WTC11 (cell line): ENCODE results near the genes AMBRA1, F2, LRP4 and SLC39A13.

- PRO-cap: no peak
These were observed 5.4 kb upstream of the CREB3L1 start for GRCh38 chr11:46272028-46272526.

- PRO-cap: bidirectional peak, plus-strand start at chr11:46290832, minus-strand start at chr11:46290660
These were observed 13.0 kb downstream of the CREB3L1 start for GRCh38 chr11:46290286-46290986.

DNA sequence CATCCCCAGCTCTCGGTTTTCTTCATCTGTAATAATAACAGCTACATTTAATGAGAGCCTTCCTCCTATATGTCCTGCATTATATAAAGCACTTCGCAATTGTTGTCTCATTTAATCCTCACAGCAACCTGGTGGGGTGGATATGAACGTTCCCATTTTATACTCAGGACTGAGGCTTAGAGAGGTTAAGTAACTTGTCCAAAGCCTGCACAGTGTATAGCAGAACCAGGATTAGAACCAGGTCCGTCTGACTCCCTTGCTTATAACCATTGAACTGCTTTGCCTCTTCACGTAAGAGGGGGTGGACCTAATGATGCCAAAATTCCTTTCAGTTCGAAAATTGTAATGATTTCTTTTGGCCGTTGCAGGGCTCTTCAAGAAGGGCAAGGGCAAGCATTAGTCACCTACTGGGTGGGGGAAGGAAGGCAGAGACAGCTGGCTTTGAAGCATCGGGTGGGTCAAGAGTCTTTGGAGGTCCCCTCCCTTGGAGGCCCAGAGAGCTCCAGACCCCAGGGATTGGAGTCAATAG, 13.9 kb downstream of the CREB3L1 start:
- PRO-cap: no peak

DNA sequence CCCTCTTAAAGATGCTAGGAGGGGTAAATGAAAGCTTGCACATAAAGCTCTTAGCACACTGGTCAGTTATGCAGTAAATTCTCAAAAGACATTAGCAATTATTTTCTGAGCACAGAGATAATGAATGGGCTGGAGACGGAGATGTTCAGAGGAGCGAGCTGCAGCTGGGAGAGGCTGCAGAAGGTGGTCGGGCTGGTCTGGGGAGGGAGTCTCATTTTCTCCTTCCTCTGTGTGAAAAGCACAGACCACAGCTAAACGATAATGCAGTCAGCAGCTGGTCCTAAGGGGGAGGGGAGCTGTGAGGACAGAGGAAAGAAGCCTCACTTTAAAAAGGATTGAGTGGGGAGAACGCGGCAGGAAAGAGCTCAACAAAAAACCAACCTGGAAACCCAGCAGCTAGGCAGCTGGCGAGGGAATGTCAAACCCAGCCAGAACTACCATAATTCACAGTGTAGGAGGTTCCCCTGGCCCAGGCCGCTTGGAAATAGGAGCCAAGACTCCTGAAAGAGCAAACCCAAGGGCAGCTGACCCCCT, 16.8 kb upstream of the DGKZ start:
- PRO-cap: no peak

- PRO-cap: no peak
These were observed 9.1 kb upstream of the MDK start for GRCh38 chr11:46372234-46372884.

GRCh38 chr11:46593246-46594457, at the start of gene AMBRA1:
Gene AMBRA1, minus strand, starts transcription at chr11:46594023.
- PRO-cap: bidirectional peak, plus-strand start at chr11:46593767, minus-strand start at chr11:46593637; bidirectional peak, plus-strand start at chr11:46594133, minus-strand start at chr11:46594013

DNA sequence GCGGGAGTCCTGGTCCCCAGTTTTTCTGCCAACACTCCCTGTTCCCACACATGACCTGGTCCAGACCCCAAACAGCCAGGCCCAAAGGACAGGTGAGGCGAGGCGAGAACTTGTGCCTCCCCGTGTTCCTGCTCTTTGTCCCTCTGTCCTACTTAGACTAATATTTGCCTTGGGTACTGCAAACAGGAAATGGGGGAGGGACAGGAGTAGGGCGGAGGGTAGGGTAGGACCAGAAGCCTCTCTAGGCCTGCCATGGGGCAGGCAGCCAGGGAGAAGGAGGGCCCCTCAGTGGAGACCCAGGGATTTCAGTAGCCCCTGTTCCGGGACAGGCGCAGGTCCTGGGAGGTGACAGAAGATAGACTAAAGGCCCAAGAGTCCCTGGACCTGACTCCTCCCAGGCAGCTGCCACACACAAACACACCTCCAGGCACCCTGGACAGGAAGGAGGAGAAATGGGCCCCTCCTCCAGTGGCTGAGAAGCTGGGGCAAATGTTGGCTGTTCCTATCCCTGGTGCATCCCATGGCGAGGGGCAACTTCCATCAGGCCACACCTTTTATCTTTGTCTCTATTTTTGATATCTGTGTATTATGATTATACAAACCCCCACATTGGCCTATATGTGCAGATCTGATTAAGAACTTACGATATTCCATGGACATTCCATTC, 719 bp upstream of the F2 start:
- PRO-cap: no peak

GRCh38 chr11:46718907-46719444, at the start of gene F2:
Gene F2, plus strand, starts transcription at chr11:46719213.
- PRO-cap: no peak

DNA sequence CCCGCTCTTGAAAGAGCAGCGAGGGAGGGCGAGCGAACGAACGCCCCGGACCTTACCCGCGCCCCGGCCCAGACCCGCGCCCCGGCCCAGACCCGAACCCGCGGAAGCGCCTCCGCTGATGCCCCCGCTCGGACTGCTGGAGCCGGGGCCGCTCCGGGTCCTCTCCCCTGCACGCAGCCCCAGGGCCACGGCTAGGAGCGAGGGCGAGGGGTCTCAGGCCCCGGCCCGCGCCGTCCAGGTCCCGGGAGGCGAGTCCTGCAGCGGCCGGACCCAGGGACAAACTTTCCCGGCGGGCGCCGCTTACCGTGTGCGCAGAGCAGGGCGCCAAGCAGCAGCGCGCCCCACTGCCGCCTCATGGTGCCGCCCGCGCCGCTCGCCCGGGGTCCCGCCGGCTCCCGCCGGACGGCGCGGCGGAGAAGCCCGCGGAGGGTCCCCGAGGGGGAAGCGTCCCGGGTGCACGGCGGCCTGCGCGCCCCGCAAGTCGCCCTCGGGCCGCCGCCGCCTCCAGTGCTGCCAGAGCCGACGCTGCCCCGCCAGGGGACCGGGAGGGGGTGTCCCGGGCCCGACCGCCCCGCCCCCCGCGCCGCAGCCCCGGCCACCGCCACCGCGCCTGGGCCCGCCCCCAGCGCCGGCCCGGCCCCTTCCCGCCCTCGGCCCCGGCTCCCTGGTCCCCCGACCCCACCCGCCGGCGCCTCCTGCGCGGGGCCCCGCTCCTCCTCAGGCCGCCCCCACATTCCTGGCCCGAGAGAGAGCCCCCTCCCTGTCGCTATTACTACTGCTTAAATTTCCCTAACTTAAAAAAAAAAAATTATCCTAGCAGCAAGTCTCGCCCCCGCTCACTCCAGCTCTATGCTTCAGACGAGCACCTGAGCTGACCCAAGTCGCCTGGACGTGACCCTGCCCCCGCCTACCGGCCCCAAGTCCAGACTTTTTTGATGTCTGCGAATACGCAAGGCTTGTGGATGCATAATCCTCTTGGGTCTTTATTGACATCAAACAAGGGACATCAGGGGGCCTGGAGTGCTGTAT, at the start of gene LRP4:
TSS of gene LRP4 (minus strand) at position 527 of the 1,029 bp plus-strand sequence.
- PRO-cap: bidirectional peak, plus-strand start at position 413 of the sequence, minus-strand start at position 311 of the sequence; unidirectional peak, minus-strand start at position 509 of the sequence

DNA sequence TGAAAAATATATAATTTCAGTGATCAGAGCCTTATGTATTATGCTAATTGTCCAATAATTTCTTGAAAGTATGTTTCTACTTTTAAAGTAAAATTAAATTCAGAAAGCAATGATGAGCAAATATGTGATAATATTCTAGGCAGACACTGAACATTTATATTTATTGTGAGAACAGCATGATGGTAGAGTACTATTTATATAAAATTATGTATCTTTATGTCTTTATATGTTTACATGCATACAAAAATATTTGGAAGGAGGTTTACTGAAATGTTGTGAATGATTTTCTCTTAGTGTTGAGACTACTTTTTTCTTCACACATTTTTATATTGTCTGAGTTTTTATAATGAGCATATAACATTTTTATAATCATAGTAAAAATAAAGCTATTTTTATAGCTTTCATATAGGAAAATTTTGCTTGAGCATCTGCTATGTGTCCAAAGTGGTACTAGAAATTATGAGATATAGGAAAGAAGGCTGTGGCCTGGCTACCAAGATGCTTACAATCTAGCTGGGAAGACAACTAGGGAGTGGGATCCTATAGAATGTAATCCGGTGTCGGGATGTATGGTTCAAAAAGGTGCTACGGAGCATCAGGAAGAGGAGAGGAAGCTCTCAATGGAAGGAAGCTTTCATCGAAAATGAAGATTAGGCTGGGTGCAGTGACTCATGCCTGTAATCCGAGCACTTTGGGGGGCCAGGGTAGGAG, 103.8 kb downstream of the ARFGAP2 start:
- PRO-cap: no peak

DNA sequence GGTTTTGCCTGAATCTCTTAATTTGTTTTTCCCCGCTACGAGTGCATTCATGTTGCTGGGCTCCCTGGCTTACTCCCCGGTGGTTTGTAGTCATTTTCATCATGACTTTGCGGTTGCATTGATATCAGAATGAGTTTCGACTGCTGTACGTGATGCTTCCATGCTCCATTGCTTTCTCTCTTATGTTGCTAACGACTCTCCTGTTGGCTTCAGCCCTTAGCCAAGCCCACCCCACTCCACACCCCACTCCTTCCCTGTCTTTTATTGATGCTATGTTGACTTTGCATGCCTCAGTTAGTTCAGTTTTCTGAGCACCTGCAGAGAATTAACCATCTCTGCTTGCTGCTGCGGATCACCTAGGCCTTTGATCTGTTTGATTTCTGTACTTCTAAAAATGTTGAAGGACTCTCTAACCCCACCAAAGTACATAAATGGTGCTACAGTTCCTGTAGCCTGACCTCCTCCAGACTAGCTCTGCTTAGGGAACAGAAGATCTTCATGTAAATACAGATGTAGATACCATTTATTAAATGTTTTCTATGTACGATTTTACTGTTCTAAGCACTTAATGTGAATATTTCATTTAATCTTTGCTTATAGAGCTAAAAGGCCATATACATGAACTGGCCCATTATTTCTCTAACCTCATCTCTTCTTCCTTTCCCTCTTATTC, 65.2 kb downstream of the ARFGAP2 start:
- PRO-cap: no peak

DNA sequence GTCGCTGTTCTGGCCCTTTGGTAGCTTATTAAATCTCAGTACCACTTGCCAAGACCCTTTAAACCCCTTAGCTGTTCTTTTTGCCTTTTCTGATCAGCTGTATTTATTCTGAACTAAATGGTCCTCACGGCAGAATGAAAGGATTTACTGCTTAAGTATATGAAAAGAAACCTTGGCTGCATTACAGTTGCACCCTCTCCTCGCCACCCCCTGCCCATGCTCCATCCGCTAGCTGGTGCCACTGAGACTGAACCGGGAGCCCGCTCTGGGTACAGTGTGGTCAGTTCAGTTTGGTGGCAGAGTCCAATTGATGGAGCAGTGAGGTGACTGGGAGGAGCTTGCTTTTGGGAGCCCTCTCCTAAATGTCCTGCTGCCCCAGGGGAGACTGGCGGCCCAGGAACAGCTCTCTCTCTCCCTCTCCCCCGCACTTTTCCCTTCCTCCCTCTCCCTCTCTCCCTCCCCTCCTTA, 22.0 kb downstream of the ARFGAP2 start:
- PRO-cap: no peak

GRCh38 chr11:47161699-47162294, 14.9 kb downstream of the ARFGAP2 start:
- PRO-cap: no peak

- PRO-cap: no peak
These were observed 1.2 kb upstream of the ARFGAP2 start for GRCh38 chr11:47177920-47178239.

- PRO-cap: no peak
These were observed 3.2 kb downstream of the PACSIN3 start for GRCh38 chr11:47182974-47183573.

- PRO-cap: no peak
These were observed 23.4 kb downstream of the MYBPC3 start for GRCh38 chr11:47328889-47329620.

DNA sequence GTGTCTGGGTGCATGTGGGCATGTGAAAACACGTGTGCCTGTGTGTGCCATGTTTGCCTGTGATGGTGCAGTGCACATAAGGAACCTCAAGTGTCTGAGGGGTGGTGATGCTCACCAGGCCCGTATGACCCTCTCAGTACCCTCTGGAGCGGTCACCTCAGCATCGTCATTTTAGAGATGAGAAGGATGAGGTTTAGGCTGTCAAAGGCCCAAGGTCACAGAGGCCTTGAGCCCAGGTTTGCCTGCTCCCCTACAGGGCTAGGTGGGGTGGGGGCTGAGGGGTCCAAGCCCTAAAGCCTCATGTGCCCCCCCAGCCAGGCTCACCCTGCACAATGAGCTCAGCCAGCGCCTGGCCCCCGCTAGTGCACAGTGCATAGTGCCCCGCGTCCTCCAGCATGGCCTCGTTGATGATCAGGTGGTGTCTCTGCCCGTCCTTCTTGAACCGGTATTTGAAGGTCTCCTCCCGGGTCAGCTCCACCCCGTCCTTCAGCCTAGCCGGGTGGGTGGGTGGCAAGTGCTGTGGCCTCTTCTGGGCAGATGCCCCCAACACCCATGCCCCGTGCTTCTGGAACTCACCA, 10.2 kb downstream of the MYBPC3 start:
- PRO-cap: no peak

DNA sequence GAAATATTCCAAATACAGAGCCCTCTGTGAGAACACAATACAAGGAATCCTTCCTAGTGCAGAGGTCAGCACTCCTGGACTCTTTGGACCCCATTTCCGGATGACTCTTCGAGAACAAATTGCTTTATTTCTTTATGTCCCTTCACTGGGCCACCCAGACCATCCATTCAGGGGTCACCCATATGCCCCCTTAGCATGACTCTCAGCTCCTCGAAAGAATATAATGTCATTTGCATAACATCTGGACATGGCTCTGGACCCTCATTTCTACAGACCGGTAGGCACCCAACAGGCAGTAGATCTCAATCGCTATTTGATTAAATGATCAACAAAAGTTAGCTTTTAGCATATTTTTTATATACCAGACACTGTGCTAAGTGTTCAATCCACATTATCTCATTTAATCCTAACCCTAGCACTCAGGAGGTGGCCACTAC, 12.6 kb upstream of the MYBPC3 start:
- PRO-cap: no peak

DNA sequence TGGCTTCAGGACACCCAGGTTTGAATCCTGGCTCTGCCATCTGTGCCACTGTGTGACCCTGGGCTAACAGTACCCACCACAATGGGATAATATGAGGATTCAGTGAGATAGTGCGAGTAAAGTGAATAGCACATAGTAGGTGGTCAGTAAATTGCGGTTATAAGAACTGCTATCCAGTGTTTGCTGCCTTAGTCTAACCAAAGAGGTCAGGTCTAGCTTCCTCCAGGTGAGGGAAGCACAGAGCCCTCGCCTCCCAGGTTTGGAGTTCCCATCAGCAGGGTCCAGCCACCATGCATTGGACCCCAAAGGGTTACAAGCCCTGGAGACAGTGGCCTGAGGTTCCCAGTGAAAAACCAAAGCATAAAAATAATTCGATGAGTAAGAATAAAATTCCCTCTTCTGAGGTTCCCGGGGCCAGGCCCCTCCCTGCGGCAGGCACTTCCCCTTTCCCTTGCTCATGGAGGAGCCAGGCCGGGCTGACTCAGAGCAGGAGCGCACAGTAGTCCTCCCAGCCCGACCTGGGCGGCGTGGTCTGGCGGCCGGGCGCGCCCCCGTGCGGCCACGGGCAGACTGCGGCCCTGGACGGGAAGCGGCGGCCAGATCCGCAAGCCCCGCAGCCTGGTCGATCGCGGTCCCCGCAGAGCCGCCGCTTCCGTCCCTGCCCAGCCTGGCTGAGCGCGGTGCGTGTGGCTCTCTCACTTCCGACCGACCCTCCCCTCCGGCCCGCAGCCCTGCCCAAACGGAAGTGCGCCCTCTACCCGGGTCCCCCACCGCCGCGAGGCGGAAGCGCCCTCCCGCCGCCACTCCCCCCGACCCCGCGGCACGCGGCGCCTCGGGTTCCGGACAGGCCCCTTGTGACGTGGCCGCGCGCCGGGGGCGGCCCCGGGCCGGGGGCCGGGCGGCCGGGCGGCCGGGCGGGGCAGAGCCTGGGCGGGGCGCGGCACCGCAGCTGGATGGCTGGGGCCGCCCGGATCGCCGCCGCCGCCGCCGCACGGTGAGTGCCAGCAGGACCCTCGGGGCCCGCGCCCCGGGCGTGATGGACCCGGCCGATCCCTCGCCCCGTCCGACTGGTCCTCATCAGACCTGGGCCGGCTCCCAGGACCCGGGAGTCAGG, at the start of gene SLC39A13:
TSS of gene SLC39A13 (plus strand) at position 922 of the 1,114 bp plus-strand sequence.
- PRO-cap: unidirectional peak, plus-strand start at position 209 of the sequence; bidirectional peak, plus-strand start at position 497 of the sequence, minus-strand start at position 534 of the sequence; bidirectional peak, plus-strand start at position 922 of the sequence, minus-strand start at position 650 of the sequence; bidirectional peak, plus-strand start at position 1,080 of the sequence, minus-strand start at position 1,069 of the sequence

DNA sequence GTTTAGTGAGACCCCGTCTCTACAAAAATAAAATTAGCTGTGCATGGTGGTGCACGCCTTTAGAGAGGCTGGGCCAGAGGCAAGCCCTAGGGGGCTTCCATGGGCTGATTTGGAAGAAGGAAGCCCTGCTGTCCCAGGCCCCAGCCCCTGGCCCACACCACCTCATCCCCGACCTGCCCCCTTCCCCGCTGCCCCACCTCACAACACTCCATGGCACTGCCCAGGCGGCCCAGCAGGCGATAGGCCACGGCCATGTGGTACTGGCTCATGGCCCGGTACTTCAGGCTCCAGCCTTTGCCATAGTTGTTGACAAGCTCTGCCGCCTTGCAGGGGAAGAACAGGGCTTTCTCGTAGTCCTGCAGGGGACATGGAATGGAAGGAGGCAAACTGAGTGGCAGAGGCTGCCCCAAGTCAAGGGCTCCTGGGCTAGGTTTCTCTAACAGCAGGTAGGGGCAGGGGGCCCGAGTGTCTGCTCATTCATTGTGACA, 6.4 kb downstream of the RAPSN start:
- PRO-cap: no peak